Breast (tissue), 4 donors: ENCODE measurements around a stretch of chr21.

DNA sequence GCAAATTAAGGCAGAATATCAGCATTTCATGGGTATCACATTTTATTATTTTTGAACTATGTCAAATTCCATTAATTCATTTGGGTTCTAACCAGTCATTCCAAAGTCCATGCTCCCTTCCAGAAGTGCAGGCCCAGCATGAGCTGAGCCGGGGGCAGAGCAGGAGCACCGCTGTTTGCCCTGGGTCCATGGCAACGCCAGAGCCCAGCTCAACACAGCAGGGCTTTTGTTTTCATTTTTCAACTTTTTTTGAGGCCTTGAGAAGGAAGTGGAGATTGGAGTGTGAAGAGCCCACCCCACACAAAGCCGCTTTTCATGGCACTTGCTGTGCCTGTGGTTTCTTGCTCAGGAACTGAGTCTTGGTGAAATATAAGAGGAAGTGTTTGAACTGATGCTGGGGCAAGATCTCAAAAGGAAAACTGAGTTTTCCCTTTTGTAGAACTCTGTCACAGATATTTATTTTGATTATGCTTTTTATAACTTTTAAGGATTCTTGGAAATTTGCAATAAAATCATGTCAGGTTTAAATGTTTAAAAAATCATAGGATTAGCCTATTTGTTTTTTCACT, 13.2 kb upstream of the PRMT2 start:
- PRO-cap, 3 experiments = no peak in any of the 3 experiments
- RRBS = no CpG with 5 or more reads among the region's 4 CpGs